Neutrophil (primary cell): ENCODE measurements around the genes C1orf74 and IRF6.

GRCh38 chr1:209721955-209722306 lies 17.3 kb downstream of the HSD11B1 start:
- PRO-cap: no peak

DNA sequence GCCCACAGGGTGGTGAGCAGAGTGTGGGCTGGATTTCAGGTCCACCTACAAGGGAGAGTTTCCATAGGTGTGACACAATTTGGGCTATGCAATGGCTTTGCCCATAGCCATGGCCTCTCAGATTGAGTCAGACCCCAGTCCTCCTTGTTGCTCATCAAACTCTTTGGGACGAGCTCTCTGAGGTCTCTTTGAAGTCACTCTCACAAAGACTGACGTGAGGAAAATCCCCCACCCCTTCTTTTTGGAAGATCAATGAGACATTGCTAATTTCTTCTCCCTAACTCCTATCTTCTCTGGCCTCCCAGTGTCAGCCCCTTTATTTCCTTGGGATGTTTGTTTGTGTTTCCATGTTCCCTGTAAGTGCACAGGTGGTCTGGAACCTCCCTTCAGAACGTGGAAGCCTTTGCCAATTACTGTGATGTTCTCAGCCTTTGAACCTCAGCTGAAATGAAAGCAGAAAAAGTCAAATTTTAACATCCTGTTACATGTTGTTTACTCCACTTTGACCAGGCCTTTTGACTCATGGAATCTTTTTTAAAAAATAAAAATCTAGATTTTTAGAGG lies 19.5 kb downstream of the HSD11B1 start:
- PRO-cap: no peak

DNA sequence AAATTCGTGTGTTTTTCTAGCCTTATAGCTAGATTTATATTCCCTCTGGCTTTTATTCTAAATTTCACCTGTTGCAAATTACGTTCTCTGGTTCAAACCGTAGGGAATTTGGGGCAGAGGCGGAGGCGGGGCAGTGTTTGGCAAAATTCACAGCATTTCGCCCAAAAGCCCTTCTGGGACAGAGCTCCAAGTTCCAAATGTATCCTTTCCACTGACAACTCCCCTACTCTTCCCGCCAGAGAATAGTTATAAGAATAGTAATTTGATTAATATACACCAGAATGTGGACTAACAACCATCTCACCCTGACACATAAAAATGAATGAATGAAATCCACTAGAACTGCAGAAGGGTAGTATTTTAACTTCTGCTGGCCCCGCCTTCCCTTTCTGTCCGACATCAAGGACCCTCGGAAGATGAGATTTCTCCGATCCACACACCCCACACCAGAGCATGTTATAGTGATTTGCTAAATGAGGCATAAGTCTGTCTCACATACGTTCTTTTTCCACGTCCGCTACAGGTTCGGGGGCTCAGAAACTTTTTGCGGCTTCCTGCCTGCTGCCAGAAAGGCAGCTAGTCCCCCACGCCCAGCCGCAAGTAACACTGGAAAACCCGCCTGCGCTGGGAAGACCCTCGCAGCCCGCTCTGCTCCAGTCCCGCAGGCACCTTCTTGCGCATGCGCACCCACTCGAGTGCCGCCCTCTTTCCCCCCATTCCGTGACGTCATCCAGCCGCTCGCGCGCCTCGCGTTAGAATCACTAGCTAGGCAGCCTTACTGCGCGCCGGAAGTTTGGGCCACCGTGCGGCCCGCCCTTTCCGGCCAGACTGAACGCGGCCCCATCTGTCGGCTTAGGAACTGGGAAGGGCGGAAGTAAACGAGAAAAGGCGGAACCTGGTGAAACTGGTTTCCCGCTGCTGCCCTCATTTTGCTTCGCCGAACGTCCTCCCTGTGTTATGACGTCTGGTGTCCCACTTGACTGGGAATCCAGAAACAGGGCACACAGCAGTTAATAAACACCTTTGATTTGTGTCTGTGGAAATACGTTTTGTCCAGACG lies at the start of gene C1orf74:
TSS of gene C1orf74 (minus strand) at position 681 of the 1,060 bp plus-strand sequence.
- PRO-cap: bidirectional peak, plus-strand start at position 927 of the sequence, minus-strand start at position 697 of the sequence

- PRO-cap: bidirectional peak, plus-strand start at chr1:209806247, minus-strand start at chr1:209806110
These were observed at the start of gene IRF6 for GRCh38 chr1:209805905-209806836. IRF6 (minus strand) TSS chr1:209806142.

DNA sequence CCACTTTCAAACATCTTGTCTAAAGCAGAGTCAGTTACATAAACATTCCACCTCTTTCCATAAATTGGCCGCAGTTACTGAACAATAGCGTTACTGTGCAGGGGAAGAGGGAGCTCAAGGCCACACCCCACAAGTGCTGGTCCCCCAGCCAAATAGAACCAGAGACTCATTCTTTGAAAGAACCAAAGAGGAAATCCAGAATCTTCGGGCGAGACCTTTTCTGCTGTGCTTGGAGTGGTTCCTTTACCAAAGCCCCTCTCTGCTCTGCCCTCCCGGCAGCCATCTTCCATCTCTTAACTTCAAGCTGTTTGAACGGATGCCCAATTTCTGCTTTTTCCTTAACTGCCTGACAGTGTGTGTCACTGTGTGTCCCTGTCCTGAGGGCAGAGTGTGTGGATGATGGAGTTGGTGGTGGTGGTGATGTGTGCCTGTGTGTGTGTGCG lies 30.1 kb downstream of the SERTAD4 start:
- PRO-cap: no peak

- PRO-cap: no peak
These were observed 555 bp downstream of the RCOR3 start for GRCh38 chr1:211259633-211260208.

- PRO-cap: no peak
These were observed 957 bp downstream of the TRAF5 start for GRCh38 chr1:211327632-211327947.

GRCh38 chr1:211366325-211366954 lies 39.8 kb downstream of the TRAF5 start:
- PRO-cap: no peak

GRCh38 chr1:211524460-211525093 lies 32.6 kb upstream of the RD3 start:
- PRO-cap: no peak

DNA sequence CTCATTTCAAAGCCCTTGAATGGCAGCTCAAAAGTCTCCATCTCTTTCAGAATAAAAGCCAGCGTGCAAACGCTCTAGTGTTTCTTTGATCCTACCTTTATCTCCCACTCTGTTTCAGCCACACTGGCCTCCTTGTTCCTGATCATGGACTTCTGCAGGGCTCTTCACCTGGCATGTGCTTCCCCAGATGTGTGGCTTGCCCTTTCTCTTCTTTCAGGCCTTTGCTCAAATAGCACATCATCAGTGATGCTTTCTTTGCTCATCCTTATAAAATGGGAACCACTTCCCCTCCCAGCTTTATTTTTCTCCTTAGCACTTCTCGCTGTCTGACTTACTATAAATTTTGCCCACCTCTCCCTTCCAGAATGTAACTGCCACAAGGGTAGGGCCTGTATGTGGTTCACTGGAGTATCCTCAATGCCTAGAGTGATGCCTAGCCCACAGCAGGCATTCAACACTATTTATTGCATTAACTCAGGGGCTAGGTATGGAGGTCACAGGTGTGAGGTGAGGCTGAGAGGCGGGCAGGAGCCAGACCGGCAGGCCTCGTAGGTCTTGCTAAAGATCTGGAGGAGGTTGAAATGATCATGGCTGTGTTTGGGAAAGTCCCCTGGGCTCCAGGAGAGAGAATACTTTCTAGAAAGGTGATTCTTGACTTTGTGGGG lies 31.0 kb downstream of the SLC30A1 start:
- PRO-cap: no peak

DNA sequence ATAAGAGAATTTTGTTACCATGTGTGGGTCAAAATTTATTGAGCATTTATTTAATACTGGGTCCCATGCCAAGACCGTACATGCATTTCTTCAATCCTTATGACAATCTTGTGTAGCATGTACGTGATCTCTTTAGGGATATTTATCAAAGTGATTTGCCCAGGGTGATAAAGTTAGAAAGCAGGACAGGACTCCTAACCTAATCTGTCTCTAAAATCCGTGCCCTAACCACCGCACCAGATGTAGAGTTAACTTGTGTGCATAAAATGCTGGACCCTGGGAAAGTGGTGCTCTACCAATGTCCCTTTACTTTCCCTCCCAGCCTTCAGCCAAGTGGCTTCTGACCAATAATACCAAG lies 18.4 kb downstream of the SLC30A1 start:
- PRO-cap: no peak

DNA sequence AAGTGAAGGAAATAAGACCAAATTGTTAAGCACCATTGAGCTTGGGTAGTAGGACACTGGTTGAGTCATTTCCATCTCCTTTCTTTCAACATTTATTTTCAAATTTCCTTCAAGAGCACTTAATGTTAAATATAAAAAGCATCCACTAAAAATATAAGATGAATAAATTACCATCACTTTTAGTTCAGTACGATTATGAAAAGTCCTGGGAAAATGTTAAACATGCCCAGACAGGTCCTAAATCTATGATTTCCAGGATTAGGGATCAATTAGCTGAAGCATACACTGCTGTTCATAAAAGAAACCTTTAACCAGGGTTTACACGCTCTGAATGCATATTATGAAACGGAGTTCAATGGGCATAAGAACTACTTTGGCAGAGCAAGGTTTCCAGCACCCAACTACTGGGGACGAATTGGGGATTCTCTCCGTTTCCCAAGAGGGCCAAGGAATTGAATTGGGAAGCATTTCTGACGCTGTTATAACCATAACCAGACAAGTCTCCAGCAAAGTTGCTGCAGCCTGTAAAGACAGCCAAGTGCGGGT lies 1.7 kb downstream of the SLC30A1 start:
- PRO-cap: no peak

DNA sequence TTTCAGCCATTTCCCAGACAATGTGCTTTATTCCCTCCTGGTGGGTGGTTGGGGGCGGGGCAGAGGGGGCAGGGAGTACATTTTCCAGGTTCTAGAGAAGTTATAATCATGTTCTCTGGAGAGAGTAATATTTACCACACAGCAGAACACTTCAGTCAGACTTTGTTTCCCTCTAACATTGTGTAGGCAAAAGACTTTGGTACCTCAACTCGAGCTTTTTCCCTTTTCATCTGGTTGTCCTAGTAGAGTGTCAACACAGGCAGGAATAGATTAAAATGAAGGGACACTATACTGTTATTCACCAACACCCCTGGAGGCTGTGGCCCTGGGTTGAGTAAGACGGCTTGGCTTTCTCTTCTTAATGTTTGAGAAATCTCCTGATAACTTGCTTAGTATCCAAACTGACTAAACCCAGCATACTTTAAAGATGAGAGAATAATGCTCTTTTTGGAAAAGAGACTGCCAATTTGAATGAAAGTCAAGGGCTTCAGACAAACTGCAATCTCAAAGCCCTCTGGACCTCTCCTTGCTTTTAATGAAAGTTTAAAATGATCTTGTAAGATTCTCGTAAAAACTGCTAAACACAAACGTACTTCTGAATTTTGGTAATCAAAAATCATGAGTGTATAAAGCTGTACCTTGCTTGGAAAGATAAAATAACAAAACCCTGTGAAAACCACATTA lies 2.5 kb upstream of the SLC30A1 start:
- PRO-cap: no peak

- PRO-cap: unidirectional peak, minus-strand start at chr1:211607601
These were observed 28.5 kb upstream of the SLC30A1 start for GRCh38 chr1:211607443-211607885.

DNA sequence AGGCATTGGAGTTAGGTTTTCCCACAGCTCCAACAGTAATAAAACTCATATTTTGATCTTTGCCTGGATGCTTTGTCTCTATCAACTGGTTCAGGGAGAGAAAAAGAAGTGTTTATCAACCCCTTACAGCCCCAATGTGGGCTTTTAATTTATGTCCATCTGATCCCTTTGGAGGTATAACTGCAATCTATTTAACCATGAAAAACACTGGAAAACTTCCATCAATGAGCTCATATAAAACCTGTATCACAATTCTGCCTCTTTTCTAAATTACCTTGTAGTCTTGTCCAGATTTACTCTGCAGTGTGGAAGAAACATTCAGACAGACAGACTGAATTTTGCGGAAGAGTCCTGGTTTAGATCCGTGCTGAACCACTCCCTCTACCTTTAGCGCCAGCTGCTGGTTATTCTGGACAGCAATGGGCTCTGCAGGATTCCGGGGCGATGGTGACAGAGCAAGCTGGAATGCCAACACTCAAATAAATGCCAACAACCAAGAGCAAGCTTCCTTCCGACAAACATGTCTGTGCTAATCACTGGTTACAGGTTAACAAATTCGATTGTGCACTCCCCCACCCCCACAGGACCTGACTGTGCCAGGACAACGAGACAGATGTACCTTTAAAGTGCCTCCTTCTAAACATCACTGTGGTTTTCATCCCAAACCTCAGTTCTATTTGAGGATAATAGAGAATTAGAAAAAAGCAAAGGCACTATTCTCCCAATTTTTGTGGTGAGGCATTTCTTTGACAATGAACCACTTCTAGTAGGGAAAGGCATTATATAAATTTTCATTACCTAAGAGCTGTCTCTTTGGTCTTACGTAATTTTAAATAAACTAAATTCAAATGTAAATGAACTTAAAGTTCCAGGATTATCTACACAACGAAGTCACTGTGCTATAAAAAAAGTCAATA lies 90.6 kb downstream of the INTS7 start:
- PRO-cap: no peak

DNA sequence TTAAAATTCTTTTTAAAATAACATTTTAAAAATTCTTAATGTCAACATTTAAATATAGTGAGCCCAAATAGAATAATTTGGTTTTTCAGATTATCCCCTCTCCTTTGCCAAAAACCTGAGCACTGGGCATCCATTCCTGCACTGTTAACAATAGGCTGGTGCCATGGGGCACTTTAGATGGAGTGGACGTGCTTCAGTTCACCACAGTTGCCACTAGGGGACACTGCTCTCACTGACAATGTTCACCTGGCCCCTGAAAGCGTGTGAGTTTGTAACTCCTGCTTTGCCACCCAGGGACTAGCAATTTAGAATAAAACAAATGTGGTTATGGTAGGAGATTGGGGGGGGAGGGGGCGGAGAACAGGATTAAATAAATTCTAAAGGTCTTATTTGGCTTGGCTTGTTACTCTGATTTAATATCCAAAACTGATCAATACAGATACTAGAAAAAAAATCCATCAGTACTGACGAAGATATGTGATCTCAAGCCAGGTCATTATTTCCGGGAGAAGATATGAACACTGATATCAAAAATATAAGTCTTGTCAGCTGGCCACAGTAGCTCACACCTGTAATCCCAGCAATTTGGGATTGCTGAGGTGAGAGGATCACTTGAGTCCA lies 23.3 kb downstream of the INTS7 start:
- PRO-cap: no peak

DNA sequence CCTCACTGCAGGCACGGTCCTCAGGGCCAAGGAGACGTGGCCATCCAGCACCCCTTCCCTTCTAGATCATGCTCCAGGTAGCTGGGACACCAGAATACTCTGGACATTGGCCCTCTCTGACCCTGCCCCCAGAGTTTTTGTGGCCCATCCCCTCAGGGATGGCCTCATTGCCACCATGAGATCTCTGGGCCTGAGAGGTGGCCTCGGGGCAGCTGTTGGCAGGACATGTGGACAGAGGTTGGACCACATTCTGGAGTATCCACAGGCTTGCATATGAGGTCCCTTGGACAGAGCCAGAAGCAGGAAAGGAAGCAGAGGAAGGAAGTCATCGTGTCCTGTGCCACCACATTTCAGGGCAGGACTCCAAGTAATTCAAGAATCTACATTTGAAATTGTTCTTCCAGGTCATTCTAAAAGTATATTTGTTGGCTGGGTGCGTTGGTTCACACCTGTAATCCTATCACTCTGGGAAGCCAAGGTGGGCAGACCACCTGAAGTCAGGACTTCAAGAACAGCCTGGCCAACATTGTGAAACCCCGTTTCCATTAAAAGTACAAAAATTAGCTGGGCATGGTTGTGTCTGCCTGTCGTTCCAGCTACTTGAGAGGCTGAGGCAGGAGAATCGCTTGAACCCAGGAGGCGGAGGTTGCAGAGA lies 95.8 kb upstream of the PPP2R5A start:
- PRO-cap: no peak

- PRO-cap: no peak
These were observed 50.6 kb upstream of the PPP2R5A start for GRCh38 chr1:212234494-212235148.

GRCh38 chr1:212255482-212256679 lies 29.3 kb upstream of the PPP2R5A start:
- PRO-cap: no peak

GRCh38 chr1:212360955-212361850 lies 53.5 kb downstream of the PACC1 start:
- PRO-cap: no peak